ENCODE measurements around a stretch of chr7.

DNA sequence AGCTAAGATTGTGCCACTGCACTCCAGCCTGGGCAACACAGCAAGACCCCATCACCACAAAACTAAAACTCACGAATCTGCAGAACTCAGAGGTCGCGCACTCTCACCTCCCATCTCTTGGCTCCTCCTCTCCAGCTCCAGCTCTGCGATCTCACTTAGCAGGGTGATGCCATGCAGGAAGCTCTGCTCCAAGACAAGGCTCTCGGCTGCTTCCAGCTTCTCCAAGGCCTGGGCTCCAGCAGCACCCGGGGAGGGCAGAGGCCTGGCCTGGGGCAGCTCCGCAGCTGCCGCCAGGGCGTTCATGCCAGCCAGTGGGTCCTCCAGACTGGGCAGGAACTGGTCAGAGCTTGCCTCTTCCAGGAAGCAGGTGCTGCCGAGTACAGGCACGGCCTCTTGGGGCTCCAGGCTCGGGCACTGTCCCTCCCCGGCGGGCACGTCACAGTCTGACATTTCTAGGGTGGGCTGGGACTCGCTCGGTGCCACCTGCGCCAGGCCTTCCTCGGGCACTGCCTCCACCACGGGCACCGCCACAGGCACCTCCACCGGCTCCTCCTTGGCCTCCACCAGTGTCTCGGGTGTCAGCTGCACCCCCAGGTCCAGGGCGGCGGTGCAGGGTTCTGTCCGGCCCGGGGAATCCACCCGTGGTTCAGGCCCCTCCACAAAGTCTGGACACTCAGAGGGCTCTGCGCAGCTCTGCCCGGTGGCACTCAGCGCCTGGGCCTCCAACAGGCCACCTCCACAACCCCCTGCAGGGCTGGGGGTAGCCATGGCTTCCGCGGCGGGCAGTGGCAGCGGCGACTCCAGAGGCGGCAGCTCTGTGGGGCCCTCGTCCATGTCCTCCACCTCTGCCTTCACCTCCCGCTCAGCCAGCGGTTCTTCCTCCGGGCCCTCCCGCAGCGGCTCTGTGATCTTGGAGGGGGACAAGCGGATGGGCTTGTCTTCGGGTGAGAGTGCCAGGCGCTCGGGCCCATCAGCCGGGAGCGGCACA is 53.1 kb downstream of the TNRC18 start:
- PRO-cap, result no peak

GRCh38 chr7:5417383-5418363 is 6.0 kb downstream of the TNRC18 start:
- PRO-cap, result bidirectional peak, plus-strand start at chr7:5417665, minus-strand start at chr7:5417549

DNA sequence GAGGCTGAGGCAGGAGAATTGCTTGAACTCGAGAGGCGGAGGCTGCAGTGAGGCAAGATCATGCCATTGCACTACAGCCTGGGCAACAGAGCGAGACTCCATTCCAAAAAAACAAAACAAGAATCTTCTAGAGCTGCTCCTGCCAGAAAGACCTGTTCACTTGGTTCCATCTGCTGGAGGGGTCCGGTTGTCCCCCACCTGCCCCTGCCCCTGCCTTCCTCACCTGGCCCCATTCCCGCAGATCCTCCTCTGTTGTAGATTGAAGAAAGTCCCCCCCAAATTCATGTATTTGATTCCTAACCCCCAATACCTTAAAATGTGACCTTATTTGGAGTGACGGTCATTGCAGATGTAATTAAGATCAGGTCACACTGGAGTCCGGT is 8.6 kb upstream of the TNRC18 start:
- PRO-cap, result no peak

DNA sequence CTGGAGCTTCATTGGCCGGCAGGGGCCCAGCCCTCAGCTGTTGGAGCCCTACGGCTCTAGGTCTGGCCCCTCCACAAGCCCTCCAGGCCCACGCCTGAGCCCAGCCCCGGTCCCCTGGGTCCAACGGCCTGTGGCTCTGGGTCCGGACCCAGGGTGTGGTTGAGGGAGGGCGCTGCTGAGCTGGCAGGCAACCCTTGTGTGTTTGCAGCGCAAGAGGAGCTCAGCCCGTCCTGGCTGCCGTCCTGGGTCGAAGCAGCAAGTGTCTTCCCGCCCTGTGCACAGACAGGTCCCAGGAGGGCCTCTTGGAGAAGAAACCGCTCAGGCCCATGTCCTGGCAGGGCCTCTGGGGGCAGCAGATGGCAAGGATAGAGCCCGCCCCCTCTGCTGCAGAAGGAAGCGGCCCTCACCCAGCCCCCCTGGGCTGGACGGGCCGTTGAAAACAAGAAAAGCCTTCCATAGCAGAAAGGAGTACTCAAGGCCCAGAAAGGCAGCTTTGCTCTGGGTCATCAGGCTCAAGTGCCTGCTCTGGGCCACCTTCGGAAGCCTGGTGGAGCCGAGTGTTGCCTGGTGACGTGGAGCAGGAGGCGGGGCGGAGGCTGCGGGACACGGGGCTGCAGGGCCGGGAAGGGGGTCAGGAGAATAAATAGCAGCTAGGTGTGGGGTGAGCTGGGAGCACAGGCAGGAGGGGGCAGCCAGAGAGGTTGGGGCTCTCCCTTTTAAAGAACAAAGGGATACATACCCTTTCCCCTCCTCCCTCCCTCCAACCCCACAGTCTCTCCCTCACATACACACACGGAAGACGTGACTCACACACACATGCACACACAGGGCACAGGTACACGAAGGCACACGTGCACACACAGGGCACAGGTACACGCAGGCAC is 35.5 kb downstream of the FBXL18 start:
- PRO-cap, result no peak

- PRO-cap, result no peak
Measured at GRCh38 chr7:5492561-5493054, 21.0 kb downstream of the FBXL18 start.

DNA sequence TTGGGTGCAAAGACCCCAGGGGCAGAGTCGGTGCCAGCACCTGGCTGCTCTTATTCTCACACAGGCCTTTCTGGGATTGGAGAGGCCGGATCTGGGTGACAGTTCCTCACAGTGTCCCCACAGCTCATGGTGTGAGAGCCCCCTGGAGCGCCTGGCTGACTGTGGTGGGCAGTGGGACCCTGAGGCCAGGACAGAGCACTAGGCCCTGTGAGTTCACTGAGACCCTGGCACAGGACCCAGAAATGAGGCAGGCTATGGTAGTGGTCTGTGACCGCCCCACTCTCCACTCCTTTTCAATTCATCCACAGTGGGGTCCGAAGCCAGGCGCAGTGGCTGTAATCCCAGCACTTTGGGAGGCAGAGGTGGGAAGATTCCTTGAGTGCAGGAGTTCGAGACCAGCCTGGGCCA is 5.9 kb upstream of the FBXL18 start:
- PRO-cap, result no peak

- PRO-cap, result unidirectional peak, plus-strand start at chr7:5610452
Measured at GRCh38 chr7:5610337-5610855, 17.8 kb downstream of the FSCN1 start.

DNA sequence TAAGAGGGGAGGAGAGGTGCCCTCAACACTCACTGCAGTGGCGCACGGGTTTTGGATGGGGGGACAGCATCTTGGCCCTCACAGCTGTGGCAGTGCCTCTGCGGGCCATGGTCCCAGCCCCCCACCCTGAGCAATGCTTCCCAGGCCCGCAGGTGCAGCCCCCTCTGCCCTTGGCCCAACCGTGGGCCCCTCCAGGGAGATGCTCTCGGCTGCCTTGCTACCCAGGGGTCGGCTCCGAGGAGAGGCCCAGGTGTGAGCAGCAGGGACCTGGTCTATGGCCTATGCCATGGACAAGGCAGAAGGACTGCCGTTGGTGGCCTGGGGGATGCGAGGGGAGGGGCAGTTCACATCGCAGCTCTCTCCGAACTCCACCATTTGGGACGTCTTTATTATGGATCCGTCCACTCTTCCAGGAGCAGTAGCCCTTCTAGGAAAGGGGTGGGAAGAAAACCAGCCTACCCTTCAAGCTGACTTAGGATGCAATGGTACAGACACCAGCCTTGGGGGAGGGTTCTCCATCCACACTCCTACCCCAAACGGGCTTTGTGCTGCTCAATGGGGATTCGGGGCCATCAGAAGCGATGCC is 29.8 kb downstream of the FSCN1 start:
- PRO-cap, result no peak

DNA sequence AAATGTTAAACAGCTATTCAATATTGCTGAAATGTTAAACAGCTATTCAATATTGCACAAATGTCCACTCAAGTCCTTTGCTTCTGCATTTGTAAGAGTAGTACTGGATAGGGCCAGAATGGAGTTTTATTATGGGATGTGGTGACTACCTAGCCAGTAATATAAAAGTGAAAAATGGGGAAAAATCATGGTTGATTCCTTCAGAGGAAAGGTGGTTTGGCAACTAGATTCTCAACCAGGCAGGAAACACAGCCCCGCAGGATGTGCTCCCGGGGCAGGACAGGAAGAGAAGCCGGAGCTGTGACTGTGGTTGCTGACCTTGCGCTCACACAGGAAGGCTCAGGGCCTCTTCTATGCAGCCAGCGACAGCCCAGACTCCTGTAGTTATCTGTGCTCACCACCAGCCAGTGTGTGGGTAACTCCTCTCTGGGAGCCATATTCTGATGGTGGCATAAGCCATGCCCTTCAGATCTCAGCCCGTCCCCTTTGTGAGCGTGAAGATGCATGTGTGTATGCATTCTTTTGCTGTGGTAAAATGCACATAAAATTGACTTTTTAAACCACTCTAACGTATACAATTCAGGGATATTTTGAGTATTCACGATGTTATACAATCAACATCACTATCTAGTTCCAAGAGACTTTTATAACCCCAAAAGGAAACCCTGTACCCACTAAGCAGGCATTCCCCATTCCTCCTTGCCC is 50.7 kb downstream of the FSCN1 start:
- PRO-cap, result no peak

DNA sequence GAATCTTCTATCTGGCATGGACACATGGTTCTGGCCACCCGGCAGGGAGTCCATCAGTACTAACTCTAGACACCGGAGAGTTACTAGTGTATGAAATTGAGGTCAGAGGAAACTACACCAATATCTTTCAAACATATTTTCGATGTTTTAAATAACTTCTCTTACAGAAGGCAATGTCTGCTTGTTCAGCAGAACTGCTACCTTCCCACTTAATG is 89.9 kb downstream of the RNF216 start:
- PRO-cap, result no peak

DNA sequence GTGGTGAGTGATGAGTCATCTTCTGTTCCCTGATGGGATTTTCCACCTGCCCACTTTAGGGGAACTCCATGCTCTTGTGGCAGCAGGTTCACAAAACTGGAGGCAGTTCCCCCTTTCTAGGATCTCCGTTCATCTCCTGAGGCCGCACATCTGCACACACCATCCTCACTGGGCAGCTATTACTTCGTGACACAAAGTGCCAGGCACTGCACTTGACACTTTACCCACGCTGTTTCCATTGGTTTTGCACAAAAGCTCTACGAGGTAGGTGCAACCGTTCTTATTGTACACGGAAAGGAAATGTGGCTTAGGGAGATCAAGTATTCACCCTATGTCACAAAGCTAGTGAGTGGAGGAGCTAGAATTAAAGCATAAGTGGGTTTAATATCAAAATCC is 80.2 kb downstream of the RNF216 start:
- PRO-cap, result no peak

GRCh38 chr7:5923561-5923891 is 25.0 kb downstream of the CCZ1 start:
- PRO-cap, result no peak

DNA sequence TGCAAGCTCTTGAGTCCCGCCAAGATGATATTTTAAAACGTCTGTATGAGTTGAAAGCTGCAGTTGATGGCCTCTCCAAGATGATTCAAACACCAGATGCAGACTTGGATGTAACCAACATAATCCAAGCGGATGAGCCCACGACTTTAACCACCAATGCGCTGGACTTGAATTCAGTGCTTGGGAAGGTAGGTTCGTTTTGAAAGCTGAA is 6.0 kb downstream of the AIMP2 start:
- PRO-cap, result no peak

DNA sequence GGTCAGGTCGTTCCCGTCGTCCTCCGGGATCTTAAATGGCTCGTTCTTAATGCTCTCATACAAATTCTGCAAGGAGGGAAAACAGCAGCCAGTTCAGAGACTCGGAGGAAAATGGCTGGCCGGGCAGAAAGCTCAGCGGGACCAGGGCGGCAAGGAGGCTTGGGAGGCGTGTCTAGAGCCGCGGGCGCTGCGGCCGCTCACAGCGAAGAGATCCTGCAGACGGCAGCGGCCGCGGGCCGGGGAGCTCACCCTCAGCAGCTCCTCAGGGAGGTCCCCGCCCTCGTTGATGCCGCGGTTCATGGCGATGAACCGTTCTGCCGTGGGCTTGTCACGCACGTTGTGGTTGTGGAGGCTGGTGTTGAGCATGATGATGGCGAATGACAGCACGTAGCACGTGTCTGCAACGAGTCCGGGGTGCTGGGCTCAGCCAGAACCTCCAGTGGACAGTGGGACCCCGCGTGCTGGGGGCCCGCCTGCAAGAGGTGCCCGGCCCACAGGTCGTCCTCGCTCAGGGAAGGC is 65.9 kb downstream of the USP42 start:
- PRO-cap, result no peak

DNA sequence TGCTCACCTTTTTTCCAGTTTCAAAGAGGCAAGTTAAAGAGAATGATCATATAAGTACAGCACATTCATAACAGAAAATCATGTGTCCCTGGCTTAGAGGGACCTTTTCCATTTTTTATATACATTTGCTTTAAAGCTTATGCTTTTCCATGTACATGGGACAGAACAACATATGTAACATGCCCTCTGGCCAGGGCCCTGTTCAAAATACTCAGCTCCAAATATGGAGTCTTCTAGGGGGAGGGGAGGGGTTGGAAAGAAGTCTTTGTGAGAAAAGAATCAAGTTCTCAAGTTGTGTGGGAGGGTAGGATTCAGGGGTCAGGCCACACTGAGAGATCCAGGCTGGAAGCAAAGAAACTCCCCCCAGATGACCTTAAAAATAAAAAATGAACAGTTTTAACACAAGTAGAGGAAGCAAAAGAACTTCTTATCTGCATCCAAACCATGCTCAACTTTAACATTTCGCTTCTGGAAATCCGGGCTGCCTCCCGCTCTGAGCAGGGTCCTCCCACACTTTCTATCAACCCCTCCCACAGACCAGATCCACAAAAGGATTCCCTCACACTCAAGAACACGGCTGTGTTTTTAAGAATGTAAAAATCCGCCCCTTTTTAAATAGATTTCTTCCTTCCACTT is 44.1 kb downstream of the CYTH3 start:
- PRO-cap, result no peak

DNA sequence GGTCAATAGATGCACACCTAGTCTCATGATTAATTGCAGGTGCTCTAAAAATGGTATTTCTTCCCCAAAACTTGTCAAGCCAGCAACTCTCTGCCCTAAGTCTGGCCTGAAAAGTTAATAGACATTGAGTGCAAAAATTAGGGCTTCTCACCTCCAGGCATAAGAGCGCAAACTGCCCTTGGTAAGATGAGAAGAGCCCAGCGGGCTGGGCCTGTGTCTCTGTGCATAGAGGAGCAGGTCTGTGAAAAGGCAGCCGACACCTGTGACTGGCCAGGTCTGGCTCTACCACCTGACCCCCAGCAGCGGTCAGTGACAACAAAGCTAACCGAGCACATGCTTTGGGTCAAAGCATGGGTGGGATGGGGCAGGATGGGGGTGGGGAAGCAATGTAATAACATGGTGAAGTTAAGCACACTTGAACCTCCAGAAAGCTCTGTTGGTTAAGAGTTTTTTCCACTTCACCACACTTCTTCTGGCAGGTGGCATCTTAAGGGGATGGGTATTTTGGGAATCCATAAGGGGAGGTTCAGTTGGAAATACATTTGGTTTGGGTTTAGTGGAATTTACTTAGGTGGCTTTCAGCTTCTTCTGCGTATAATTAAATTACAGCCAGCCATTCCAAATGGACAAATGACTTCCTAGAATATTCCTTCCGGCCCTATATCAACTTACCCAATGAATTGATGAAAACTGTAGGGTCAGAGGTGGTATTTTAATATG is 29.2 kb downstream of the CYTH3 start:
- PRO-cap, result no peak

- PRO-cap, result no peak
Measured at GRCh38 chr7:6247171-6247783, 25.1 kb downstream of the CYTH3 start.

DNA sequence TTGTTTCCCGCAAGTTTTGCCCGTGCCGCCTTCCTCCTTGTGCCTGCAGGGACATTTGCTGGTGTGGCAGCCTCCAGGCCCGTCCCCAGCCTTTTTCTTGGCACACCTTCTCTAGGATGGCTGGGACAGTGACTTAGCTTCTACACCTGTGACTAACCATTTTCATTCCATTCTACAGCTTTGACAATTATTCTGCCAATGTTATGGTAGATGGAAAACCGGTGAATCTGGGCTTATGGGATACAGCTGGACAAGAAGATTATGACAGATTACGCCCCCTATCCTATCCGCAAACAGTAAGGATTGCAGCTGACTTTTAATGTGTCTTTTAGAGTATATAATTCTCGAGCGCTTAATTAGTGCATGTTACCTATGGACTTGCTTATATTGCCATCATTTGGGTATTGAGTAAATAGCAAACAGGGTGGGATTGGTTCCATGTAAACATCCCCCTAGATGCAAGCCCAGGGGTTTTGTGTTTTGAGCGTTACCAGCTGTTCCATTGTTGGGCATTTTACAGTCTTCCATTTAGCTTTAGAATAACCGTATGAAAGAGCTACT is 17.5 kb downstream of the RAC1 start:
- PRO-cap, result no peak

- PRO-cap, result no peak
Measured at GRCh38 chr7:6409062-6410217, 35.1 kb downstream of the RAC1 start.

- PRO-cap, result no peak
Measured at GRCh38 chr7:6423111-6423719, 24.5 kb downstream of the DAGLB start.